Brain (tissue), 1 donor: ENCODE measurements around the genes EXOSC2 and LAMC3.

GRCh38 chr9:130194160-130194643 lies 22.0 kb downstream of the NCS1 start:
- RRBS: no CpG with 5 or more reads among the region's 10 CpGs

DNA sequence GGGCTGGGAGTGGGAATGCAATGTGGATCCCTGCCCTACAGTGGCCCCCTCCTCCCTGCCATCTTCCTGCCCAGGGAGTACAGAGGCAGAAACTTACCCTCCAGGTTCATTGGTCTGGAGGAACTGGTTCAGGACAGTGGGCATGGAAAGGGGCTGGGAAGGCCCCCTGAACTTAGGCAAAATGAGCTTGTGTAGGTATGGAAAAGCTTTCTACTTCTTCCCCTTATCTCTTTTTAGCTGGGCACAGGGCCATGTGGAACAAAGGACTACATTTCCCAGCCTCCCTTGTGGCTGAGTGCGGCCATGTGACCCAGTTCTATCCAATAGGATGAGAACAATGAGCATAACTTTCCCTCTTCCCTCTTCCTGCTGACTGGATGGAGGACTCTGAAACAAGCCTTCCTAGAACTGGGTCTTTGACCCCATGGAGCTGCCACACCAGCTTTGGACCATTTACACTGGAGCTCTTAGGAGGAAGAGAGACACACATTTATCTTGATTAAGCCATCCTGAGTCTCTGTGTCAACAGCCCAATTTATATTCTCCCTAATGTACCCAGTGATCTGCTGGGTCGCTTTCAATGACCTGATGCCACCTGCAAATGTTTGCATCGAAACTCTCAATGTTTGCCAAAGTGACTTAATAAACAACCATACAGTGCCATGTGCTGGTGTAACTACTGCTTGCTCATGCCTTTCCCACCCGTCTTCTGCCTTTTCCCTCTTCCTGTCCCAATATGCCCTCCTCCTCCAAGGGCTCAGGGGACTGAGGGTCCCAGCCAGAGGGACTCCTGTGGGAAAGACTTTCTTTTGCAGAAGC lies 24.9 kb upstream of the HMCN2 start:
- RRBS: no CpG with 5 or more reads among the region's 4 CpGs

DNA sequence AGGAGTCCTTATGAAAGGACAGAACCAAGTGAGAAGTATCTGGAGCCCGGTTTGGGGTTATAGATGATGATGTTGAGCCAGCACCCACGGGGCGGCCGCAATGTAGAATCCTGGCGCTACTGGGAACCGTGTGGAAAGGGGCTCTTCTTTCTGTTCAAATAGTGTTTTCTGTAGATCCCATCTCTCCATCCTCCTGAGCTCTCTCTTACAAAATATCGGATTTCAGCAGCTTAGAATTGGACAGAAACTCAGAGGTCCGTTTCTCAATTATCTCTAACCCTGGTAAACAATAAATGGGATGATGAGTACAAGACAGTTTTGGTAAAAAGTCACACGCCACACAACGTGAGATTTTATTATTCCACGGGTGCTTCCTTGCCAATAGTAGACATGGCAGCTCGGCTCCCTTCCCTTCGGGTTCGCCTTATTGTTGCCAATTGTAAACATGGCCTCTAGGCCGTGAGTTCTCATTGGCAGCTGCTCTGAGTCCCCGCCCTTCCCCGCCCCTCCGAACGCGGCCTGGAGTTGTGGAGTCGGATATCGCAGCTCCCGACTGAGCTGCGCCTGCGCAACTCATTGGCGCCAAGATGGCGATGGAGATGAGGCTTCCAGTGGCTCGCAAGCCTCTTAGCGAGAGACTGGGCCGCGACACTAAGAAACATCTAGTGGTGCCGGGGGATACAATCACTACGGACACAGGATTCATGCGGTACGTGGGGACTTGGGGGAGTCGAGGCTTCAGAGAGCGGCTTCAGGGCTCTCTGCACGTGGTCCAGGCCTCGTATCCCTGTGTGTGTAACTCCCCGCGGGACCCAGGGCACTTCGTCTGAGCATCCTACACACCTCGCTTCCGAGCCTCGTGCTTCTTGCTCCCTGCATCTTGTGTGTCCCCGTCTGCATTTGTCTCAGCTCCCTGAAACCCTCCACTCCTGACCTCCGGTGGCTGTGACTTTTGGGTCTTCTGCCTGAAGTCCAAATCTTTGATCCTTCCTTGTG lies at the start of gene EXOSC2:
Gene EXOSC2, plus strand, starts transcription at position 576 of the 996 bp plus-strand sequence.
- RRBS: no CpG with 5 or more reads among the region's 47 CpGs

- RRBS: no CpG with 5 or more reads among the region's 2 CpGs
These were observed 12.1 kb downstream of the ABL1 start for GRCh38 chr9:130847133-130847554.

DNA sequence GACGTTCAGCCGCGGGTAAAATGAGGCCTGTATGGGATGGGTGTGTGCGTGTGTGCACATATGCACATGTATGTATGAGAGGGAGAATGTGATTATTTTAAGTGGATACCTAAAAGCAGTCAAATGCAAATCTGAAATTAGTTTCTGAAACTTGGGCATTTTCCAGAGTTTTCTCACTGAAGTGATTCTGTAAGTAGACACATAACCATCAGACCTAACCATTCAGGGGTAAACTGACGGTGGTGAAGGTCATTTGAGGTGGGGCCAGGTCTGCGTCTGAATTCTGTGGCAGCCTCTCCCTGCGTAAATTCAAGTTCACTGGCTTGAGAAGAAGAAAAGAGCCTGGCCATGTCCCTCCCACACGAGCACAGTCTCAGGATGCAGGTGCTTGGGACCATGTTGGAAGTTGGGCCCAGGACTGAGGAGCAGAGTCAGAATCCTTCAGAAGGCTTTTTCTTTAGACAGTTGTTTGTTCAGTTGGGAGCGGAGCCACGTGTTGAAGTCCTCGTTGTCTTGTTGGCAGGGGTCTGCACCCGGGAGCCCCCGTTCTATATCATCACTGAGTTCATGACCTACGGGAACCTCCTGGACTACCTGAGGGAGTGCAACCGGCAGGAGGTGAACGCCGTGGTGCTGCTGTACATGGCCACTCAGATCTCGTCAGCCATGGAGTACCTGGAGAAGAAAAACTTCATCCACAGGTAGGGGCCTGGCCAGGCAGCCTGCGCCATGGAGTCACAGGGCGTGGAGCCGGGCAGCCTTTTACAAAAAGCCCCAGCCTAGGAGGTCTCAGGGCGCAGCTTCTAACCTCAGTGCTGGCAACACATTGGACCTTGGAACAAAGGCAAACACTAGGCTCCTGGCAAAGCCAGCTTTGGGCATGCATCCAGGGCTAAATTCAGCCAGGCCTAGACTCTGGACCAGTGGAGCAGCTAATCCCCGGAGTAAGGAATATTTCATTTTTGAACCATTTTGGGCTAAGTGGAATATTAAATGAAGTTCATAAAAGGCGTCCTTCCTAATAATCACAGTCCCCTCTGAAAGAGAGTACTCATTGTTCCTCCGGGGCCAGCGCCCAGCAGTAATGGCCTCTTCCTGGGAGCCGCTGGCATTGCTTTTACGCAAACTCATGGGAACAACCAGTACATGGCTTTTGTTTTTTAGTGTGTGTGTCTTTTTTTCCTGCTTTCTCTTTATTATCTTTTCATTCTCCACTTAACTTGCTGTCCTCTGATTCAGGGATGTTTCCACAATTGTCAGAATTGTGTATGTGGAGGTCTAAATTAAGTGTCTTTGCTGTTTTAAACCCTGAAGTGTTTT lies 23.8 kb downstream of the QRFP start:
- RRBS: 45% methylated on average over 6 of the region's 28 CpGs

GRCh38 chr9:131009034-131009757 lies at the start of gene LAMC3:
LAMC3 (plus strand) TSS chr9:131009174.
- RRBS: 1% methylated on average over 21 of the region's 82 CpGs

GRCh38 chr9:131111726-131112373 lies 13.5 kb upstream of the NUP214 start:
- RRBS: 20% methylated on average over 10 of the region's 25 CpGs

DNA sequence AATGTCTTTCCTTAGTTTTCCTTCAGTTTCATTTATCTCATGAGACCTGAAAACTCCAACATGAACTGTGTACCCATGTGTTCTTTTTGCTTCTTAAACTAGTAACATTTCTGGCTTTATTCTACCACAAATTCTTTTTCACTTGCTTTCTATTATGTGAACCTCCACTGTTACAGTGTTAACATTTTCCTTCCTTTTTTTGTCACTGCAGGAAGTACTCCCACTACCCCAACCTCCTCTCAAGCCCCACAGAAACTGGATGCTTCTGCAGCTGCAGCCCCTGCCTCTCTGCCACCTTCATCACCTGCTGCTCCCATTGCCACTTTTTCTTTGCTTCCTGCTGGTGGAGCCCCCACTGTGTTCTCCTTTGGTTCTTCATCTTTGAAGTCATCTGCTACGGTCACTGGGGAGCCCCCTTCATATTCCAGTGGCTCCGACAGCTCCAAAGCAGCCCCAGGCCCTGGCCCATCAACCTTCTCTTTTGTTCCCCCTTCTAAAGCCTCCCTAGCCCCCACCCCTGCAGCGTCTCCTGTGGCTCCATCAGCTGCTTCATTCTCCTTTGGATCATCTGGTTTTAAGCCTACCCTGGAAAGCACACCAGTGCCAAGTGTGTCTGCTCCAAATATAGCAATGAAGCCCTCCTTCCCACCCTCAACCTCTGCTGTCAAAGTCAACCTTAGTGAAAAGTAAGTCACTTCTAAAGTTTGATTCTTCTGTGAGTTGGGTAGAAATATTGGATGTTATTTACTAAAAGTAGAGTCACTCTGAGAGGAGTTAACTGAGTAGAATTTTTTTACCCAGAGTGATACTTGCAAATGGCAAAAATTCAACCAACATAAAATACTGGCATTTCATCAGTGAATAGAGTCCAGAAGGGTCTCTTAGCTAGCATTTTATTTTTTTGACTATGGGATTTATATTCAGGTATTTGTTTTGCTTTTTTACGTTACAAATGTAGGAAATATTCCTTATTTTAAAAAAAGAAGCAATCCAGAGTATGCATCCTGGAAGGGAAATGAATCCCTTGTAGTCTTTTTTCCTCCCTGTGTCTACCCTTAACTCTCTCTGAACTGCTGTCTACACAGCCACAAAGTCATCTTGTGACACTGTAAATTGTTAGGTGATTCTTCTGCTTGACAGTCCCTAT lies 19.1 kb downstream of the NUP214 start:
- RRBS: no CpG with 5 or more reads among the region's 4 CpGs

GRCh38 chr9:131174960-131176116 lies 50.0 kb downstream of the NUP214 start:
- RRBS: no CpG with 5 or more reads among the region's 13 CpGs

- RRBS: no CpG with 5 or more reads among the region's 6 CpGs
These were observed 66.5 kb downstream of the NUP214 start for GRCh38 chr9:131191647-131192543.

DNA sequence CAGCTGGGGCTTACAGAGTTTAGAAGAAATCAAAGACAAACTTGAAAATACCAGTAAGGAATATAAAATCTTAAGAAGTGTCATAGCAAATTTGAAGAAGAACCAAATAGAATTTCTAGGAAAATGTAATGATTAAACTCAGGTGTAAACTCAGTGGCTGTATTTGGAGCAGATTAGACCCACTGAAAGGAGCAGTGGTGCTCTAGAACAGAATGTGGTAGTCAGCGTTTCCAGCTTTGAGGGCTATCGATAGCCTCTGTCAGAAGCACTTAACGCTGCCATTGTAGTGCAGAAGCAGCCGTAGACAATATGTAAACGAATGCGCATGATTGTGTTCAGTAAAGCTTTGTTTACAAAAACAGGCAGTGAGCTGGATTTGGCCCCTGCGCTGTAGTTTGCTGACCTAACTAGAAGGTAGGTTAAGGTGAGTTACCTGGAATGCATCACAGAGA lies 72.1 kb downstream of the FAM78A start:
- RRBS: no CpG with 5 or more reads among the region's 7 CpGs

DNA sequence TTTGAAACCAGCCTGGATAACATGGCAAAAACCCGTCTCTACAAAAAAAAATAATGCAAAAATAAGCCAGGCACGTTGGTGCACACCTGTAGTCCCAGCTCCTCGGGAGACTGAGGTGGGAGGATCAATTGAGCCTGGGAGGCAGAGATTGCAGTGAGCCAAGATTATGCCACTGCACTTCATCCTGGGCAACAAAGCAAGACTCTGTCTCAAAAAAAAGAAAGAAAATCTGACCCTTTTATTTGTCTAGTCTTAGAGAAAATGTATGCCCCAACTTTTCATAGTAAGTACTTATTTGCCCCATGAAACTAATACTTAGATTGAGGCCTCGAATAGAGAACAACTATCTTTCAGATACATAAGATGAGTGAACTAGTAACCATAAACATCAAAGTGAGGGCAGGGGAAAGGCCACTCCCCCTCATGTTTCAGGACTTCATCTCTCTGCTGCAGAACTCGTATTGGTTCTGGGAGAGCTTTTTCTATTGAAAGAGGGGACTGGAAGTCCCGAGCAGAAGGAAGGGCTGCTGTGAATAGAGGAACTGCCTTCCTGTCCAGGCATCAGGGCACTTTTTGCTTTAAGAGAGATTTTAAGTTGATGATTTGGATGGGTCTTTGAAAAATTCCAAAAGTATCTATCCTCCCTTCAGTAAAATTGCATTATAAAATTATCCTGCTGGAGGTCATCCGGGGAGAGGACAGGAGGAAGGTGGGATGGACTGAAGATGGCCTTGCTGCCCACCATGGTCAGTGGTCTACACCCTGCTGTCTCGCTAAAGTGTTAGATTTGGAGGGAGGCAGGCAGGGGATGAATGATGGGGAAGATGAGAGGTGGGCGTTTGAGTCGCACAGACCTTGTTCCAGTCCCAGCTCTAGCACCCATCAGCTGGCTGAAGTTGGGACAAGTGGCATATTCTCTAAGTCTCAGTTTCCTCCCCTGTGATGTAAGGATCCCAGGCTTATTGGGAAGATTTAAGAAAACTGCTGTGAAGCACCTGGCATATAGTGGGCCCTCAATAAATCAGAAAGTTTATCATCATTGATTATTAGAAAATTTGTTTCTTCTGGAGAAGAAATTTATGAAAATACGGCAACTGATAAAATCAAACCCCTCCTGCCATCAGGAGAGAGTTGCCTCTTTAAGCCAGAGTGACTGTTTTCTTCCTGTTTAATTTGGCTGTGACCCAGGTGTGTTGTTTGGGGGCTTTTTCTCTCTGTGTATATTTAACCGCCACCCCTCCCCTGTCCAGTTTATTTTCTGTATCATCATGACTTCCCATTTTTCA lies 50.7 kb downstream of the FAM78A start:
- RRBS: no CpG with 5 or more reads among the region's 12 CpGs

GRCh38 chr9:131258527-131259332 lies 17.6 kb downstream of the FAM78A start:
- RRBS: 57% methylated on average over 3 of the region's 27 CpGs

GRCh38 chr9:131273839-131274354 lies 2.4 kb downstream of the FAM78A start:
- RRBS: no CpG with 5 or more reads among the region's 7 CpGs

- RRBS: no CpG with 5 or more reads among the region's 7 CpGs
These were observed 2.9 kb upstream of the FAM78A start for GRCh38 chr9:131279210-131279674.

DNA sequence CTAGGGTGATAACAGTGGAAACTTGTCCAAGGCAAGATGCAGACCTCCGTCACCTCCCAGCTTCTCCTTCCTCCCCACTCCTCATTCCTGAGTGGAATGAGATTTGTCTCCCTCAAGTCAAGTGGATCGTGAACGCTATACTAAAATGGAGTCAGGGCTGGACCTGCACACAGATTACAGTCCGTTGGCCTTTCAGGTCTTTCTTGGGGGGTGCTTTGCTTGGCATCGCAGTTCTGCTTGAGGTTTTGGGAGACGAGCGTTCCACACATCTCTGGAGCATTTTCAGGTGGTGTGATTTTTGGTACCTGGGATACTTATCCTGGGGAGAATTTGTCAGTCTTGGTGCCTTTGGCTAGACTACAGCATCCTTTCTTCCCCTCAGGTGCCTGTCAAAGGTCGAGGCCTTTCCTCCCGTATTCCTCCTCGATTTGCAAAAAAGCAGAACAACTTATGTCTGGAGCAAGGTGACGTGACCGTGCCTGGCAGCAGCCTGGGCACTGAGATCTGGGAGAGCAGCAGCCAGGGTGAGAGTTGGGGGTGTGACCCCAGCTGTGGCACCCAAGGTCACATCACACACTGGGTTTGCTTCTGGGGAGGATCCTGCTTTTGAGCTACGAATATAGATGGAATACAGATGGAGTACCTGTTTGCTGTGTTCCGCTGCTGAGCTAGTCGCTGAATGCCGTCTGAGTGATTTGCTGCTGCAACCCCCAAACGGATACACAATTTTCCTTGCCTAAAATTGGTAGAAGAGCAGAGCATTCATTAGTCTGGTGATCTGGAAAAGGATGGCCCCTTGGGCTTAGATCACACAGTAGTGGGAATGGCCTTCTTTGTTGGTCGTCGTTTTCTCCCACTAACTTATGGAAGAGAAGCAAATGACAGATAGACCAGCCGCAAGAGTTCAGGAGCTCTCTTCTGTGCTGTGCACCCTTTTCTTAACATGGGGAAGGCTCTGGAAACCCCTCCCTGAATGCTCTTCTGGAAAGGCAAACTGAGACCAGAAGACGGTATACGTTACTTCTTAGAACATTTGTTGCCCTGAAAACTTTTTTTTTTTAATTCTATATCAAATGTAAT lies 23.5 kb upstream of the POMT1 start:
- RRBS: no CpG with 5 or more reads among the region's 22 CpGs

- RRBS: no CpG with 5 or more reads among the region's 30 CpGs
These were observed 7.2 kb upstream of the POMT1 start for GRCh38 chr9:131495398-131496075.

GRCh38 chr9:131497109-131497645 lies 5.5 kb upstream of the POMT1 start:
- RRBS: no CpG with 5 or more reads among the region's 13 CpGs

DNA sequence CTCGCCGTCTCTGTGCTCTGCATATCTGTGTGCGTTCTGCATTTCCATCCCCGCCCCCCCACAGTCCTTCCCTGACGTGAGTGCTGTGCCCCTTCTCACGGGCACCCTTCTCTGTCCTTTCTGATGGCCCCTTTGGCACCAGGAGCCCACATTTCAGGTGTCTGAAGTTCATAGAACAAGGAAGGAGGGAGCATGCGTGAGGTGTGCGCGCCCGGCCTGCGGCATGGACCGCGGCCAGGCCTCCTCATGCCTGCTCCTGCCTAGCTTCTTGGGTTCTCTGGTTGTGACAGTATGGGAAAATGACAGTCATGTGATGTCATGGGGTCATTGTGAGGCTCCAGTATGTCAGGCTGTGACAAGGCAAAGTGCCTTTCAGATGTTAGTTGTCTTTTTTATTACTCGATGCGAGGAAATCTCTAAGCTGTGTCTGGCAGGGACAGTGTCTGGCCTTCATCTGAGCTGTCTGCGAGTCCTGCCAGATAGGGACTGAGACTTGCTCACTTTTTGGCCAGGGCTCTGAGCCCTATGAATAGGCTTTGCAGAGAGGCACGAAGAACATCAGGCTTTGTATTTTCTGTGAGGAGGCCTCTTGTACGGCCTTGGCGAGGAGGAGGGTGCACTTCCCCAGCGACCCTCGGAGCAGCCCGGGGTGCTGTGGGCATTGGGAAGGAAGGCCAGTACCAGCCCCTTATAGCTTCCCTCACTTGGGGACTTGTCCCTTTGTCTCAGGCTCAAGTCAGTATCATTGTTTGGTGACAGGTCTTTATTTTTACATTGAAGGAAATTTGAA lies 13.2 kb downstream of the UCK1 start:
- RRBS: no CpG with 5 or more reads among the region's 22 CpGs

GRCh38 chr9:131698303-131699079 lies 41.4 kb downstream of the RAPGEF1 start:
- RRBS: no CpG with 5 or more reads among the region's 10 CpGs